ENCODE measurements around a stretch of chr11.

- PRO-cap: no peak
CAGE:
- cytosol, long polyA plus RNA: no peak
- long polyA plus RNA: no peak
- nucleus, long polyA plus RNA: no peak
Observed at GRCh38 chr11:117203733-117203930, 4.5 kb downstream of the TAGLN start.

GRCh38 chr11:117206661-117207349 is 7.6 kb downstream of the TAGLN start:
- PRO-cap: no peak
CAGE:
- cytosol, long polyA plus RNA: no peak
- long polyA plus RNA: no peak
- nucleus, long polyA plus RNA: no peak

- PRO-cap: no peak
CAGE:
- cytosol, long polyA plus RNA: no peak
- long polyA plus RNA: no peak
- nucleus, long polyA plus RNA: no peak
Observed at GRCh38 chr11:117286616-117287118, 29.4 kb downstream of the BACE1 start.

- PRO-cap: no peak
CAGE:
- cytosol, long polyA plus RNA: no peak
- long polyA plus RNA: no peak
- nucleus, long polyA plus RNA: no peak
Observed at GRCh38 chr11:117928802-117929212, 395 bp downstream of the TMPRSS13 start.

DNA sequence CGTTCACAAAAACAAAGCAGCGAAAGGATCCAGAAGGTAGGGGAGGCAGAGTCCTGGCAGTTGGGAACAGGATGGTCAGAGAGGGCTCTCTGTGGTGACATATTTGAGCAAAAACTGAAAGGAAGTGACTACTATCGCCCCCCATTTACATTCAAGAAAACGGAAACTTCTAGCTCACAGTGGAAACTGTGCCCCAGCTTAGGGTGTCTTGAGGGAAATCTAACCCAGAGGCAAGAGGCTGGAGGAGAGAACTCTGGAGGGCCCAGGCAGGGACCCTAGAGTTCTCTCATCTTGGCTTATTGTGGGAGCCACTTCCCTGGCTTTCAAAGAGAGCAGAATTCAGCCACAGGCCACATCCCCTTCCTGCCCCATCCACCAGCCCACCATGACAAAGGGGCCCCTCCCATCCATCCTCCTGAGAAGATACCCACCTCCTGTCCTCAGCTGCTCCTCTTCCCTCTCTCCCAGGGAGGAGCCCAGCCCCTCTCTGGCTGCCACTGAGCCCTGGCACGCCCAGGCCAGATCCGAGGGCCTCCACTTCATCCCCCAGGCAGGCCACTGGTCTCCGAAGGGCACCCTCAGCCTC is 1.5 kb upstream of the TMPRSS13 start:
- PRO-cap: no peak
CAGE:
- cytosol, long polyA plus RNA: no peak
- long polyA plus RNA: no peak
- nucleus, long polyA plus RNA: no peak

GRCh38 chr11:117989348-117990530 is 3.5 kb downstream of the IL10RA start:
- PRO-cap: no peak
CAGE:
- cytosol, long polyA plus RNA: no peak
- long polyA plus RNA: no peak
- nucleus, long polyA plus RNA: no peak

DNA sequence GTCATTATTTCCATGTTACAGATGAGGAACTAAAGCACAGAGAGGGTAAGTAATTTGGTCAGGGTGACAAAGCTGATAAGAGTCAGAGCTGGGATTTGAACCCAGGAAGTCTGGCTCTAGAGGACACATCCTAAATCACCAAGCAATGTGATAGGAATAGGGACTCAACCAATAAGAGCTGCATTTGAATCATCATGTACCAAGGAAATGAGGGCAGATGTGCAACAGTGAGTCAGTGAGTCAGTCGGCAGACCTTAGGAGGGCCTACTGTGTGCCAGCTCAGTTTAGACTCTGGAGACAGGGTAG is 11.1 kb downstream of the IL10RA start:
- PRO-cap: no peak
CAGE:
- cytosol, long polyA plus RNA: no peak
- long polyA plus RNA: no peak
- nucleus, long polyA plus RNA: no peak

- PRO-cap: no peak
CAGE:
- cytosol, long polyA plus RNA: no peak
- long polyA plus RNA: no peak
- nucleus, long polyA plus RNA: no peak
Observed at GRCh38 chr11:118079457-118080211, 2.8 kb downstream of the TMPRSS4 start.

DNA sequence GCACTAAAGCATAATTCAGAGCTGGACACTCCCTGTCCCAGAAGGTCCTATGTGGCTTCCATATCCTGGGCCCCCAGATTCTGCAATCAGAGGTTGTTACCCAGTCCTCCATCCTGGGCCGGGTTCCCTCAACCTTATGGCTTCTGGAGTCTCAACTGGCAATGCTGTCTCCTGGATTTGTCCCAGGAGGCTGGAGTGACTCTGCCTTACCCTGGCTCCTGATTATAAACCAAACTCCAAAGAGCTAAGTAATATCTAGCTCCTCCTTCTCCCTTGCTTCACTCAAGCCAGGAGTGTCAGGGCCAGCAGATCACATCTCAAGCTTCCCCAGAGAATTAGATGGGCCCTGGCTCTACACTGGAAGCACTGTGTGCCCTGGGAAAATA is 14.0 kb upstream of the SMIM35 start:
- PRO-cap: no peak
CAGE:
- cytosol, long polyA plus RNA: no peak
- long polyA plus RNA: no peak
- nucleus, long polyA plus RNA: no peak

DNA sequence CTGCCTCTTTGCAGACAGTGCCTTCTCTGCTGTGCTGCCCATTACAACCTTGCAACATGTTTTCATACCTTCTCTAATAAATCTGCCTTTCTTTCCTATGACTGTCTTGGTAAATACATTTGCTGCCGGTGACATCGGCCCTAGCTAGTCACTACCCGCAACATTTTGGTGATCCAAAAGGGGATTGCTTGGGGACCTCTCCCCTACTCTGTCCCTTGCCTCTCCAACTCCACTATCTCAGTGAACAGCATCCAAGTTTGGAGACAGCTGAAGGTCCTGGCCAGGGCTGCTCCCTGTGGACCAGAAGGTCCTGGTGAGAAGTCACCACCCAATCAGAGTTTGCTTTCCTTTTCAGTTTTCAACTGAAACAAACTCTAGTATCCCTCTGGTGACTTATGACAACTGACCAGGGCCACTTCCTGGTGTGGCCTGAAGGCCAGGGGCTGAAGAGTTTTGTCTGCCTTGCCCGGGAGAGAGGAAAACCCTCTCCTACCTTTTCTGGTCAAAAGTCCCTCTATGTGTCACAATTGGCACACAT is 5.2 kb downstream of the JAML start:
- PRO-cap: no peak
CAGE:
- cytosol, long polyA plus RNA: no peak
- long polyA plus RNA: no peak
- nucleus, long polyA plus RNA: no peak

DNA sequence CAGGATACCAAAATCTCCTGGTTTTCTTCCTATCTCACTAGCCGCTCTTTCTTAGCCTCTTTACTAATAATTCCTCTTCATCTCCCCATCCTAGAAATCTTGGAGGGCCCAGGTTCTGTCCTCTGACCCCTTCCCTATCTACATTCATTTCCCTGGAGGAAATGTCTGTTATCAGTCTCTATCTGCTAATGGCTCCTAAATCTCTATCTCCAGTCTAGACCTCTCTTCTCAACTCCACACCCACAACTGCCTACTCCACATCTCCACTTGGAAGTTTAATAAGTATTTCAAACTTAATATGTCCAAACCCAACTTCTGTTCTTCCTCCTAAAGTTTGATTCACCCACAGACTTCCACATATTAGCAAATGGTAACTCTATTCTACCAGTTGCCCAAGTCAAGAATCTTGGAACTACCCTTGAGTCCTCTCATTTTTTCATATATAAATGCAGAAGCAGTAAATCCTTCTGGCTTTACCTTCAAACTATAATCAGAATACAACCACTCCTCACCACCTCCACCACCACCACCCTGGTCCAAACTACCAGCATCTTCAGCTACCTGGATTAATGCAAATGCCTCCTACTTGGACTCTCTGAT is 6.6 kb upstream of the JAML start:
- PRO-cap: no peak
CAGE:
- cytosol, long polyA plus RNA: no peak
- long polyA plus RNA: no peak
- nucleus, long polyA plus RNA: no peak

GRCh38 chr11:118232916-118233434 is 8.2 kb upstream of the JAML start:
- PRO-cap: no peak
CAGE:
- cytosol, long polyA plus RNA: no peak
- long polyA plus RNA: no peak
- nucleus, long polyA plus RNA: no peak

GRCh38 chr11:118263562-118263968 is 532 bp downstream of the MPZL2 start:
- PRO-cap: no peak
CAGE:
- cytosol, long polyA plus RNA: no peak
- long polyA plus RNA: no peak
- nucleus, long polyA plus RNA: no peak

DNA sequence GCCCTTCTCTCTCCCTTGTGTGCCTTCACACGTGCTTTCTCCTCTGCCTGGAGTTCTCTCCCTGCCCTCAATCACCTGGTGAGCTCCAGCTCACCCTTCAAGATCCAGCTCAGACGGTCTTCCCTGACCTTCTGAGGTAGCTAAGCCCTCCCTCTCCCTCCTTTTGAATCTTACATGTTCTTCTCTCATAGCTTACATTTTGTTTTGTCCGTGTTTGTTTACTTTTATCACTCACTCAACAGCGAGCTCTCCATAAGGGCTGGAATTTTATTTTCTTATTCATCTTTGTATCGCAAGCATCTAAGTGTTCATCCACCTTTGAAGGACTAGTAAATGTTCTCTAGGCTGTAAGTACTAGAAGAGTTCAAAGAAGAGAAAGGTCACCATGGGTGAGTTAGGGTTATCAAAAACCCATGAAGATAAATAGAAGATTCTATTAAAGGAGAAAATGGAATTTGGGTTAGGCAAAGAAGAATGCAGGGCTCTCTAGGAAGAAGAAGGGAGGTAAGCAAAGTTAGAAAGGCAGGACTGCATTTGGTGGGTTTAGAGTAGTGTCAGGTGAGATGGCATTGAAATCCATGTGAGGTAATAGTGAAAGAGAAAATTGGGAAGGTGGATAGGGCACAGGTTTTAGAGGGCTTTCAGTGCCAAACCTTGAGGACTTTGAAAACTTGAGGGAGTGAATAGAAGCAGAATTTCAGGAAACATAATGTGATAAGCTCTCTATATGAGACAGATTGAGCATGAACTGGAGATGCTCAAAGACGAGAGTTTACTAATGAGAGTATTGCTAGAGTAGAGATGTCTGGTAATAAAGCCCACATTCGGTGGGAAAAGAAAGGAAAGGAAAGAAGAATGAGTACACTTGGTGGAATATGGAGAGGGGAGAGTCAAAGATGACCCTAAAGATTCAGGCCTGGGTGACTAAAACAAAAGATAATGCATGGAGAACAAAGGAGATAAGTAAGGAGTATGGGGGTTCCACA is 16.6 kb upstream of the TTC36 start:
- PRO-cap: no peak
CAGE:
- cytosol, long polyA plus RNA: no peak
- long polyA plus RNA: no peak
- nucleus, long polyA plus RNA: no peak

GRCh38 chr11:118531444-118531900 is 480 bp downstream of the TMEM25 start:
- PRO-cap: no peak
CAGE:
- cytosol, long polyA plus RNA: no peak
- long polyA plus RNA: no peak
- nucleus, long polyA plus RNA: no peak

DNA sequence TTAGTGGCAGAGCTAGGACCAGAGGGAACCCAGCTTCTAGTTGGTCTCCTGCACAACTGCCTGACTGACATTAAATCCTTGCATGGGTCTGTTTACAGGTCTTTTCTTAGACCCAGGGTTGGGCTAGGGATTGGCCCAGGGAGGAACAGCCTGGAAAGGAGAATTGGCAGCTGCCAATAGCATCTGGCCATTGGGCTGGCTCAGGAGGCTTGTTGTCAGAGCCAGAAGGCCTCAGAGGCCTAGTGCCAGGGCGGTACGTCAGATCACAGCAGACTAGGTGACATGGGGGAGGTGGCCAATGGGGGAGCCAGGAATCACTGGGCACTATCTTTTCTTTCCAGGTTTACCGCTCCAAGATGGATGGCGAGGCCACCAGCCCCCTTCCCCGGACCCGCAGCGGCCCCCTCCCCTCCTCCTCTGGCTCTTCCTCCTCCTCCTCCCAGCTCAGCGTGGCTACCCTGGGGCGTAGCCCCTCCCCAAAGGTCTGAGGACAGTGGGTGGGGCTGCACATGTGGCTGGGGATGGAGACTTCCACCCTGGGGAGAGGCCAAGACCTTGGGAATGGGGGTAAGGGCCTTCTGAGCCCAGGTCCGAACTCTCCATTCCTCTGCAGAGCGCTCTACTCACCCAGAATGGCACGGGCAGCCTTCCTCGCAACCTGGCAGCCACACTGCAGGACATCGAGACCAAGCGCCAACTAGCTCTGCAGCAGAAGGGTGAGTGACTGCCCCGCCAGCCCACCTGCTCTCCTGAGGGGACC is 35.8 kb downstream of the TREH start:
- PRO-cap: no peak
CAGE:
- cytosol, long polyA plus RNA: no peak
- long polyA plus RNA: no peak
- nucleus, long polyA plus RNA: no peak

DNA sequence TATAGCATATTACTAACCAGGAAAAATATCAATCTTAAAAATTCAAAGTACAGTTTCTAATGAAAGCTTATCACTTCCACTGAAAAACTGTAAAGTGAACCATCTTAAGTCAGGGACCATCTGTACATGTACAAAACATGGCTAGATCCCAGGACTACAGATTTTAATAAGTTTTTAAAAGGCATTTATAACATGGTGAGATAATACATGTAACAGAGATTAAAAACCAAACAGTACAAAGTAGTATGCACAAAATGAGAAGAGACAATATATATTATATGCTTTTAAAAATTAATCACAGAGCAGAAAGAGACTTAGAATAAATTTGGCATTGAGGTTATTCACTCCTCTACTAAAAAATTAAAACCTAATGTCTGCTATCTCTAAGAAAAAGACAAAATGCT is 28.3 kb downstream of the DDX6 start:
- PRO-cap: no peak
CAGE:
- cytosol, long polyA plus RNA: no peak
- long polyA plus RNA: no peak
- nucleus, long polyA plus RNA: no peak

- PRO-cap: no peak
CAGE:
- cytosol, long polyA plus RNA: no peak
- long polyA plus RNA: no peak
- nucleus, long polyA plus RNA: no peak
Observed at GRCh38 chr11:118897065-118897455, 13.4 kb downstream of the CXCR5 start.

- PRO-cap: no peak
CAGE:
- cytosol, long polyA plus RNA: no peak
- long polyA plus RNA: no peak
- nucleus, long polyA plus RNA: no peak
Observed at GRCh38 chr11:118901444-118902756, 18.2 kb downstream of the CXCR5 start.

DNA sequence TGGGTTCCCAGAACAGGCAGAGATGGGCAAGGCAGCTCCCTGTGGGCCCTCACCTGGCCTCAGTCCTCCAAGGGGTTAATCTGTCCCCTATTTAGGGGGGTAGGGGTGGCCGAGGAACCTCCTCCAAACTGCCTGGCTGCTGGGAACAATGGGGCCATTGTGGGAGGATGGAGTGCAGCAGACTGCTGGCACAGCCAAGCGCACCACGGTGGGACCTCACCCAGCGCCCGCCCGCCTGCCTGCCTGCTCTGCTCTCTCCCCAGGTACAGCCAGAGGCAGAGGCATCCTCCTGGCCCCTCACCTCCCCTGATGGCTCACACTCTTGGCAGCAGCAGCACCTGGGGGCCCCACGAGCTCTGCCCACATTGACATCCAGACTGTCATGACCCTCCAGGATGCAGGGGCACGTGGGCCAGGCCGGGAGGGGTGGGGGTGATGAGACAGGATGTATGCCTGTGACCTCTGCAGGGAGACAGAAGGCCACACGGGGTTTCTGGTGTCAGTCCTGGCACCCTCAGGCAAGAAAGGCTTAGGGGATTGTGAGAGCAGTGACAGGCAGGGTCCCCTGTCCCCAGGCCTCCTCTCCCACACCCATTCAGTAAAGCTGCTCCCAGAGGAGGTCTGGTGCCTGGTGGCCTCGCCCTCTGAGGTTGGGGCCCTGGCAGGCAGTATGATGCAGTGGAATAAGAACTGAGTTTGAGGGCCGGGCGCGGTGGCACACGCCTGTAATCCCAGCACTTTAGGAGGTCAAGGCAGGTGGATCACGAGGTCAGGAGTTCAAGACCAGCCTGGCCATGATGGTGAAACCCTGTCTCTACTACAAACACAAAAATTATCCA is 11.4 kb downstream of the BCL9L start:
- PRO-cap: no peak
CAGE:
- cytosol, long polyA plus RNA: no peak
- long polyA plus RNA: no peak
- nucleus, long polyA plus RNA: no peak